Cytotoxic T cell (primary cell): Measurements from ENCODE around the gene GPR18.

DNA sequence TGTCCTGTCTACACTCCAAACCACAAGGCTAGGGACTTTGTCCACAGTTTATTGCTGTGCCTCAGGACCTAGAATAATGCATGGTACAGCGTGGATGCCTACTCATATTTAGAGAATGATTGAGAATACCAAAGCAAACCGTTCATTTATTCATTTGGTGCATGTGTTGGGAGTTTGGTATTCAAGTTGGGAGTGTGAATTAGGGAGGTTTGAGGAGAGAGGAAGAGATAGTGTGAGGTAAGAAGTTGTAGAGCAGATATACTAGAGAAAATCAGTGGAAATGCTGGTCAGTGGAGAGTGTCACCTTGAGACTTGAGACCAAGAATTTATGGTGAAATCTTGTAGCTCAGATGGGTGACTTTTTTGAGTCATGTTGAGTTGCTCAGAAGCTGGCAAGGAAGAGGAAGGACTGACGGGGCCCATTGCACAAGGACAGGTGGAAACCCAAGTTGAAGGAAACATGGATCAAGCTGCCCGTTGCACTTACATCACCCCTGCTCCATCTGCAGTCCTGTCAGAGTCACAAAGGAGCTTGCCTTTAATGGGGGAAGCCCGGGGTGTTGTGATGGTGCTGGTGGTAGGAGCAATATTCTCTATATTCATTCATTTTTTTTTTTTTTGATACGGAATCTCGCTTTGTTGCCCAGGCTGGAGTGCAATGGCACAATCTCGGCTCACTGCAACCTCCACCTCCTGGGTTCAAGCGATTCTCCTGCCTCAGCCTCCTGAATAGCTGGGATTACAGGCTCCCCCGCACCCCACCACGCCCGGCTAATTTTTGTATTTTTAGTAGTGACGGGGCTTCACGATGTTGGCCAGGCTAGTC lies 27.2 kb downstream of the UBAC2 start:
- PRO-cap, 2 experiments, result no peak in any of the 2 experiments

GRCh38 chr13:99258195-99258769 lies at the start of gene GPR18:
Gene GPR18, minus strand, starts transcription at chr13:99258379.
- PRO-cap, 2 experiments, result peak in 2 of 2 experiments; most common plus-strand start chr13:99258325 (in 1); most common minus-strand start chr13:99258378 (in 2)

DNA sequence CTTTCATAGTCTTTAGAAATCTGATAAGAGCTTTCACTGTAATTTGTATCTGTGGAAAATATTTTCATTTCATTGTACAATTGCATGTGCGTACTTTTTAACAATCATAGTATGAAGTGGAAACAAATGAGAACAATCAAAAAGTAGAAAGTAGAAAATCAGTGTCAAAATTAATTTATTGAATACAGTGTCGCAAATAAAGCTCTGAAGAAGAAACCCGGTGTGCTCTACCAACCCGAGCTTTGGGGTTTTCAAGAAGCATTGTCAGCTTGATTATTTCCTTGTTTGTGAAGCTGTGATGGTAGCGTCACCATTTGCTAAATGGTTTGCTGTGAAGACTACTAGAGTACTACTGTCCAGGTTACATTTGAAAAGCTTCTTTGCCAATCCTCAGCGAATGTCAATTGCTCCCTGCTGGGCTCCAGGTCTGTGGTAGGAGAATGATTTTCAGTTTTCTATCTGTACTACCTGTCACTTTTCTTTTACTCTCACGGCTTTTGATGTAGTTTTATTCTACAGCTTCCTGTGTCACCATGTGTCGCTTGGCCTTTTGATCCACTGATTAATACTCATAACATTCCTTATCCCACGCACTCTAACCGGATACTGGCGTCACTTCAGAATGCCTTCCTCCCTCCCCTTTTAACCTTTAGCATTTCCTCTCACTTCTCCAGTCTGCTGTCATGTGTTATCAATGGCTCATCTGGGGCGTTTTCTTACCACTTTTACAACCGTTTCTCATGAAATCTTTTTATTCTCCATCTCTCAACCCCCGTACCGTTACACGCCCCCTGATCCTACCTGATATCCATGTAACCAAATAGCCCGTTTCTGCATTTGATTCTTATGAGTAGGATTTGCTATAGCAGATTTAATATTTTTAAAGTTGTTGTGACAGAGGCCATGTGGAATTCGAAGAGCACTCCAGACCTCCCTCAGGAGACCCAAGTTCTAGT lies 7.5 kb upstream of the GPR183 start:
- PRO-cap, 2 experiments, result peak in 2 of 2 experiments; most common plus-strand start position 673 of the sequence (in 2); most common minus-strand start position 224 of the sequence (in 1)

DNA sequence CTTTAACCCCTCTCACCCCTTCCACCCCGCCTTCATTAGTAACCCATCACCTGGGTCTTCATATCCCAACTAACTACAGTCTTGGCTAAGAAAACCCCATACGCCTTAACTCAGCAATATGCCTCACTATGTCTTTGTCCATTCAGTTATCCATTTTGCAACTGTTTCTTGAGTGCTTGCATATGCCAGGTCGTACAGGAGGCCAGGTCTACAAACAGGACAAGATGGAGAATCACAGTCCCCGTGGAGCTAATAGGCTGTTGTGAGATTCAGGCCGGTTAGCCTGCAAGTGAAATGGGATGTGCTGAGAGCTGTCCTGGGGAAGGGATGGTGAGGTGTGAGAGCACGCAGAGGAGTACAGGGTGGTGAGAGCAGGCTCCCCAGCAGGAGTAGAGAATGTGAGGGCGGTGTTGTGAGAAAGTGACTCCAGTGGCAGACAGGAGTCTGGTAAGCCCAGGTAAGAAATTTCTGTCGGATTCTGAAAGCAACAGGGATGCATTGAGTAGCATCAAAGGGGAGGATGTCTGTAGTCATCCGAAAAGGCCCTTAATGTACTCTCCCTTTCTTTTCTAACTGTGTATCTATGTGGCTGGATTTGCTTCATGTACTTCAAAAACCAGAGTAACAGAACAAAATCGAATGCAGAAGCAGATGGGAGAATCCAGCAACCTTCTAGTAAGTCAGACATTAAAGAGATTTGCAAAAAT lies 50.7 kb upstream of the GPR183 start:
- PRO-cap, 2 experiments, result no peak in any of the 2 experiments

GRCh38 chr13:99365811-99366464 lies 58.7 kb upstream of the GPR183 start:
- PRO-cap, 2 experiments, result peak in 1 of 2 experiments; most common plus-strand start chr13:99366284 (in 1)

DNA sequence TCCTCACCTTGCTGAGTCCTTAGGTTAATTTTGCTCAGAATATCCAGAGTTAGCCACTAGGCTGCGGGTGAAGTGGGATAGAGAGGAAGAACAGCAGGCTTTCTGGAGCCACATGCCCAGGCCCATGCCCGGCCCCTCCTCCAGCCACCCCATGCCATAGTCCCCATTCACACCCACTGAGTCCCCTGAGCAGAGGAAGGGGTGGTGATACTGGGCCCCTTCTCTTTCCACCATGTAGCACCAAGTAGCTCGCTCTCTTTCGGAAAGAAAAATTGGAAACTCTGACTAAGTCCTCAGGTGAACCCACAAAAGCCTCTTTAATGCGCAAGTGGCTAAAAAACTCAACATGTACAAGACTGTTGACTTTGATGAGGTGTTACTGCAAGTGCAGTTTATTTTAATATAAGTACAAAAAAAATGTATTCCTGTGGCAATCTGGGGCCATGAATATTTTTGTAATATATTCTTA lies 76.8 kb upstream of the GPR183 start:
- PRO-cap, 2 experiments, result peak in 2 of 2 experiments; most common minus-strand start position 242 of the sequence (in 1)

DNA sequence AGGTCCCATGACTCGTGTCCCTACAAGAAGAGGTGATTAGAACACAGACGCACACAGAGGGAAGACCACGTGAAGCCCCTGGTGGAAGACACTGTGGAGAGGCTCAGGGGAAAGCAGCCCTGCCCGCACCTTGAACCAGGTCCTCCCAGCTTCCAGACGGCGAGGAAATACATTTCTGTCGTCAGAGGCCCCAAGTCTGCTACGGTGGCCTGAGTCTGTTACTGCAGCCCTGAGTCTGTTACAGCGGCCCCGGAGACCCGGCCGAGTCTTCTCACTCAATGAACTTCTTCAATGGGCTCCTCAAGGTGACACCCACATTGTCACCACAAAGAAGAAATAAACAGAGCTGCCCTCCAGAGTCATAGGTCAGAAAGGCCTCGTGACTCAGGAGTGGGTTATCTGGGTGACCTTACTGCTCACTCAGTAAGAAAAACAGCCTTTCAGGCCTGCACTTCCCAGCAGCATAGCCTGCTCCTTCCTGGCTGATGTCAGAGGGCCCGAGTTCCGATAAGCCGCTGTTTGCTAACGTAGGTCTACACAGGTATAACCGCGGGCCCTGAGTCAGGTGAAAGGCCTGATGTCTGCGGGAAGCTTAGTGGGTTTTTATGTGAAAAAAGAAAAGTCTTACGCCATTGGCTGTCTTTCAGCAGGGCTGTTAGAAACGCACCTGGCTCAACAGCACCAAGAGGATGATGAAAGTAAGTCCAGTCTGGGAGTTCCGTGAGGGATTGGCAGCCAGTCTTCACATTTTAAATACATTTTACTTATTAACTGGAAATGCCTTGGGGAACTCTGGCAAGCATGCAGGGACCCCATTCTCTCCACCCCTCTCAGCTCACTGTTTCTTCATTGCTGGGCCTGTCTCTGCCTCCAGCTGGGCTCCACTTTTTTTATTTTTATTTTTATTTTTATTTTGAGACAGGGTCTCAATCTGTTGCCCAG lies 66.8 kb upstream of the TM9SF2 start:
- PRO-cap, 2 experiments, result peak in 2 of 2 experiments; most common plus-strand start position 426 of the sequence (in 1); most common minus-strand start position 280 of the sequence (in 2)

- PRO-cap, 2 experiments, result peak in 2 of 2 experiments; most common plus-strand start chr13:99498742 (in 1); most common minus-strand start chr13:99498474 (in 1)
Observed at GRCh38 chr13:99498198-99499166, 2.8 kb upstream of the TM9SF2 start.

DNA sequence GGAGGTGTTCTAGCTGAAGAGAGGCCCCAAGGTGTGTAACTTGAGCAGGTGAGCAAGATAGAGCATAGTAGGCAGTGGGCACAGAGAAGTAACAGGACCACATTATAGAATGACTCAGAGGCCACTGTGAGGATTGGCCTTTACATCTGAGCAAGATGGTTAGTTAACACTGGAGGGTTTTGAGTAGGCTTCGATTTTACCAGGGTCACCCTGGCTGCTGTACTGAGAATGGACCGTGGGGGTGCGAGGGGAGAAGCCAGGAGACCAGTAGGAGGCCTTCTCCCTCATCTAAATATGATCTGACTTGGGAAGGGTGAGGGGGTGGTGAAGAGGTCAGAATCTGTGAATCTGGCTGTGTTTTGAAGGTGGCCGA lies 22.7 kb downstream of the TM9SF2 start:
- PRO-cap, 2 experiments, result no peak in any of the 2 experiments

- PRO-cap, 2 experiments, result no peak in any of the 2 experiments
Observed at GRCh38 chr13:99525891-99526973, 25.0 kb downstream of the TM9SF2 start.

DNA sequence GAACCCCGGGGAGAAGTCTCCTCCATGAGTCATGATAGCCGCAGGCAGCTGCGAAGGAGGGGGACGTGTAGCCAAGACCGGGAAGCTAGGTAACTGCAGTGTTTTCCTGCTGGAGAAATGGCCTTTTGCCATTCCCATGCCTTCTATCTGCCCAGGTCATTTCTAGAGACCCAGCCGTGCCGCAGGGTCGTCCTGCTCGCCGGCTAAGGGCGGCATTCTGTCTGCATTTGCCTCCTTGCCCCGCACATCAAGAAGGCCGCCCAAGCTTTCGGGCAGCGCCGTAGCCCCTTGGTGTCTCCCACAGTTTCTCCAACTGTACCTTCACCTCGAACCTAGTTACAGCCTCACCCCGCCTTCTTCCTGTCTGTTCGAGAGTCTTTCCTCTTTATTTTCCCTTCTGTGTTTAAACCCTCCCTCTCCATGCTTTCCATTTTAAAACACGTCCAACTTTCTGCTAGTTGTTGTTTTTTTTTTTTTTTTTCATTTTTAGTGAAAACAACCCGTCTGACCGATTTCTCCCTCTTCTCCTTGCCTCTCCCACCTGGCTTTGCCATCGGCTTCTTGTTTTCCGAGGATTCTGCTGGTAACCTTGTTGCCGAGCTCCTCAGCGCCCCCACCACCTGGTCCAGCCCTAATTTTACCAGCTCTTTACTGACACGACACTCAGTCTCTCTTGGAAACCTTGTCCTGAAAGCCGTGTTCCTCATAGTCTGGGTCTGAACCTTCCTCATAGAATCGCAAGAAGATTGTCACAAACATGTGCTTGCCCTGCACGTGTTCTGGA lies 40.6 kb upstream of the CLYBL start:
- PRO-cap, 2 experiments, result no peak in any of the 2 experiments

GRCh38 chr13:99686538-99687629 lies 80.4 kb downstream of the CLYBL start:
- PRO-cap, 2 experiments, result no peak in any of the 2 experiments

DNA sequence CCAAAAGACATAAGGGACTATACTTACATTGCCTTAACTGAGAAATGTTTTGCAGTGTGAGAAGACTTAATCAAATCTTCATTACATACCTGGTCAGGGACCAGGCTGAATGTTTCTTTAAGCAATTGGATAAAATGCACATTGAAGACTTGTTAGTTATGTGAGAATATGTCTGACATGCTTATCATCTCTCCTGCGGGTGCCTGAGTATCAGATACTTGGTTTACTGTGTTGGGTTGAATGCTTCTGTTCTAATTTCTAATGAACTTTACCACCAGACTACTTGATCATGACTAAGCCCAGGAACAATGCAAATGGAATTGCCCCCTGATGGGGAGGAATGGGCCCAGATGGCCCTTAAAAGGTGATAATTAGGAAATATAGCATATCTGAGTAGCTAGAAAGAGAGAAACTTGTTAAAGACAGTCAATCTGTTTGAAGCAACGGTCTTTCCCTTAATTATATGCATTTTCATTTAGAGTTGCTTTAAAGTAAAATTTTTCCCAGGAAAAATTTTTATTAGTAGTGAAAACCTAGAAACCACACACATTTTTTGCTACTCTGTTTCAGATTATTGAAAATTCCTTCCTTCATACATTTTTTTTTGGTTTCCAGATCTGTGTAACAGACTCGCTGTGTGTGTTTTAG lies 81.3 kb downstream of the CLYBL start:
- PRO-cap, 2 experiments, result no peak in any of the 2 experiments

- PRO-cap, 2 experiments, result no peak in any of the 2 experiments
Observed at GRCh38 chr13:99689801-99690472, 83.4 kb downstream of the CLYBL start.

GRCh38 chr13:99923009-99923248 lies 48.6 kb downstream of the ZIC5 start:
- PRO-cap, 2 experiments, result no peak in any of the 2 experiments

DNA sequence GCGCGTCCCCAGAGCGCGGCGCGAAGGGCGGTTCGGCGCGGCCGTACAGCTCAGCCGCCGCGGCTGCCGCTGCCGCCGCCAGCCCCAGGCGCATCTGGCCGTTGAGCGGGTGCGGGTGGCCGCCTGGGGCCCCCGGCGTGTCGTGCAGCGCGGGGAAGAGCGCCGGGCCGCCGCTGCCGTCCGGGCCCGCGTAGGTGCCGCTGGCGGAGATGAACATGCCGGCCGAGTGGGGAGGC lies 907 bp downstream of the ZIC5 start:
- PRO-cap, 2 experiments, result no peak in any of the 2 experiments

- PRO-cap, 2 experiments, result no peak in any of the 2 experiments
Observed at GRCh38 chr13:99996240-99996493, 14.6 kb downstream of the ZIC2 start.

DNA sequence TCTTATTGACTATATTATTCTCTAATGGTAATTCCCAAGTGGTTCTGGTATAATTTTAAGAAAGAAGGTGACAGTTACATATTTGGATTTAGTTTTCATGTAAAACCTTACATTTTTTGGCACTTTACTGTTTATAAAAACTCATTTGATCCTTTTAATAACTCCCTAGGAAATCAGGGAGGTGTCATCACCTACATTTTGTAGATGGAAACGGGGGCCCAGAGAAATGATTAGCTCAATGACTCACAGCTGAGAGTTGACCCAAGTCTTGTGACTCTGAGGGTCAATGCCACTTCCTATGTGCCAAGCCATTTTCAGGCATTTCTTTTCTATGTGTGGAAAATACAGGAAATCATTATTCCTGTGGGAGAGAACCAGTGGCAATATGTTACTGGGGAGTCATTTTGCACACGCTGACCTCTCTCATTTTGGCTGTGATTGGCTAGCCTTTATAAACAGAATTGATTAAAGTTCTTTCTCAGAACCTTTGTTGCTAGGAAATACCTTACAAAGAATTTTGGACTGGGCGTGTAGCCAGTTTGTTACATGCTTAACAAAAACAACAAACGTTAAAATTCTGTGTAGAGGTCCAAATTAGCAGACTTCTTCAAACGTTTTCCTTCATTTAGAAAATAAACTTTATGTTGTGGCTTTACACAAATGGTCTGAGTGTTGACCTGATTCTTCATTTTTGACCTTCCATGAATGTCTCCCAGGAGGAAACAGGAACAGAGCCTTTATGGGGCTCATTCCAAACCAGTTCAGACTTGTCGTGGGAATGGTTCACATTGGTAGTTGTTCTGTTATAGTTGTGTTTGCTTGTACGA lies 11.3 kb downstream of the PCCA start:
- PRO-cap, 2 experiments, result no peak in any of the 2 experiments

DNA sequence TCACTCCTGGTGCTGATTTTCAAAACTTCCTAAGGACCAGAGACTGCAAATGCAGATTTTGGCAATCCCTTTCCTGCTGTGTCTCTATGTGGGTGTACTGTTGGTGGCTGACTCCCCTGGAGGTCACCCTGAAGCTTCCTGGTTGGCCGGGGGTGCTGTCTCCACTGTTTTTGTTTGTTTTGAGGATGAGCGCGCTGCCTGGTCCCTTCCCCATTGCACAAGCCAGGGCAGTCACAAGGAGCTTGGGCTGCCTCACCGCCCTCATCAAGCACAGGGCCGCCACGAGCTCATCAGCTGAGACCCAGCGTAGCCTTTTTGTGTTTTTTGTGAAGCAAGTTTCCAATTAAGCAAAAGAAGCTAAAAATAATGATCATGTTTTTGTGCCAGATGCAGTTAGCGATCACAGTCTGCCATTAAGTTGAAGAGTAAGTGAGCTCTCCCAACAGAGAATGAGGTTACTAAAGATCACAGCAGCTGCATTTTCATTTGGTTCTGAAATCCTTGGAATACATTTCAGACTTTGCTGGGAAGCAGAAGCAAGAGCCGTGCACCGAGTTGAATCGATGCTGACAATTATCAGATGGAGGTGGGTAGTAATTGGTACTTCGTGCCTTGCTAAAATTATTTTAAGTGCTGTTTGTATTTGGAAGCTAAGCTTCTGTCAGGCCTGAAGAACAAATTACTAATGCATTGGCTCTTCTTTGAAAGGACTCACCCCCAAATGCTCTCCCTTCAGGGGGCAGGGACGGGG lies 57.8 kb downstream of the GGACT start:
- PRO-cap, 2 experiments, result no peak in any of the 2 experiments

DNA sequence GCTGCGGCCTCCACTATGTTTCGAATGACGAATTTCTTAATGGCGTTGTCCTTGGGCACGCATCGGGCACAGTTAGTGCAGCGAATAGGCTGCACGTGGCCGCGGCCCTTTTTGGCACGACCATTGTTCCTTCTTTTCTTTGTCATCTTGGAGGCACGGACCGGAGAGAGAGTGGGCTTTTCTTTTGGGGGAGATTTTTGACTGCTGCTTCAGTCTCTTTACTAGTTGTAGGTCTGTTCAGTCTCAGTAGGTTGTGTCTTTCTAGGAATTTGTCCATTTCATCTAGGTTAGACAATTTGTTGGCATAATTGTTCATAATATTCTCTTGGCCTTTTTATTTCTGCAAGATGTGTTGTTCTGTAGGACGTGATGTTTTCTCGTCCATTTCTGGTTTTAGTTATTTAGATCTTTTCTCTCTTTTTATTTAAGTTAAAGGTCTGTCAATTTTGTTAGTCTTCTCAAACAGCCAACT lies 48.5 kb downstream of the GGACT start:
- PRO-cap, 2 experiments, result no peak in any of the 2 experiments